Thoracic aorta (tissue), 1 donor: ENCODE results near the genes SAG, UGT1A3 and UGT1A1.

GRCh38 chr2:233200927-233201283 lies 50.6 kb upstream of the ATG16L1 start:
- RAMPAGE, long total RNA = no peak

- RAMPAGE, long total RNA = no peak
These were observed 13.3 kb downstream of the ATG16L1 start for GRCh38 chr2:233264743-233265166.

- RAMPAGE, long total RNA = no peak
These were observed at the start of gene SAG for GRCh38 chr2:233307616-233308080. Gene SAG, plus strand, starts transcription at chr2:233307816.

DNA sequence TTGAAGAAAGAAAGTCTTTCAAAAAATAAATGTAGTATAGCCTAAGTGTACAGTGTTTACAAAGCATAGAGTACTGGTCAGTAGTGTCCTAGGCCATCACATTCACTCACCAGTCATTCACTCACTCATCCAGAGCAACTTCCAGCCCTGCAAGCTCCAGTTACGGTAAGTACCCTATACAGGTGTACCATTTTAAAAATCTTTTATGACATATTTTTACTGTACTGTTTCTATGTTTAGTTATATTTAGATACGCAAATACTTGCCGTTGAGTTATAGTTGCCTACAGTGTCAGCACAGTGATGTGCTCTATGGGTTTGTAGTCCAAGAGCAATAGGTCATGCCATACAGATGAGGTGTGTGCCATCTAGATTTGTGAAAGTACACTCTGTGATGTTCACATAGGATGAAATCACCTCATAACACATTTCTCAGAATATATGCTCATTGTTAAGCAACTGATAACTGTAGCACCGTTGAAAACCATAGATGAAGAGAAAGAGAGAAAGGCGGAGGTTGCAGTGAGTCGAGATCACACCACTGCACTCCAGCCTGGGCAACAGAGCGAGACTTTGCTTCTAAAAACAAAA lies 9.3 kb downstream of the DGKD start:
- RAMPAGE, long total RNA = no peak

GRCh38 chr2:233414813-233415647 lies 60.7 kb downstream of the DGKD start:
- RAMPAGE, long total RNA = no peak

GRCh38 chr2:233447880-233448625 lies 93.8 kb downstream of the DGKD start:
- RAMPAGE, long total RNA = no peak

DNA sequence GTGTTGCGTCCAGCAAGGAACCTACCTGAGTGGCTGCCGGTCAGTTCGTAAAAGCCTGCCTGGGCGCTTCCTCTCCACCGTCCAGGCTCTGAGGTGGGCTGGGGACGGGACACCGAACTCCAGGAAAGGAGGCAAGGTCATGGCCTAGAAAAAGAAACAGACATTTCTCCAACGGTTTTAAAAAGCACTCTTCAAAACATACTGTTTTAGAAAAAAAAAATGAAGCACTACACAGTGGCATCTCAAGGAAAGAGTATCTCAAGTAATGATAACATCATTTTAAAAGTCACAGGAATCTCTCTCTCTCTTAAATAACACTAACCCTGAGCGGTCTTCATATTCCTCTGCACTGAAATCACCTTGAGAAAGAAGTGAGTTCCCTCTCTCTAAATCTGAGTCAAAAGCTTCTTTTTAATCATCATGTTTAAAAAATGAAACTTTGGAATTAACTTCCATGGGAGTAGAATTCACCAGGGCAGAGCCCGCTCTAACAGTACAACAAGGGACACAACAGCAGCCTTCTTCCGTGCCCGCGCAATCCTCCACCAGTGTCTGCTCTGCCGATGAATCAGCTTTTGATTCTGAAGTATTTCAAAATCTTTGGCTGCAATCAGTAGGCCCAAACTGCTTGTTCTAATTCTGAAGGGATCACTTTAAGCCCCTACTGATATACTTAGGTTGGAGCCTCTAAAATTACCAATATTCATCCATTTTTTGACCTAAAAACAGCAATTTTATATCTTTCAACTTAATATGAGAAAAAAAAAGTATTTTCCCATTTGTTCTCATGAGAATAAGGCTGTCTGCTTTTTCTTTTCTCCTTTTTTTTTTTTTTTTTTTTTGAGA lies 77.0 kb downstream of the USP40 start:
- RAMPAGE, long total RNA = no peak

DNA sequence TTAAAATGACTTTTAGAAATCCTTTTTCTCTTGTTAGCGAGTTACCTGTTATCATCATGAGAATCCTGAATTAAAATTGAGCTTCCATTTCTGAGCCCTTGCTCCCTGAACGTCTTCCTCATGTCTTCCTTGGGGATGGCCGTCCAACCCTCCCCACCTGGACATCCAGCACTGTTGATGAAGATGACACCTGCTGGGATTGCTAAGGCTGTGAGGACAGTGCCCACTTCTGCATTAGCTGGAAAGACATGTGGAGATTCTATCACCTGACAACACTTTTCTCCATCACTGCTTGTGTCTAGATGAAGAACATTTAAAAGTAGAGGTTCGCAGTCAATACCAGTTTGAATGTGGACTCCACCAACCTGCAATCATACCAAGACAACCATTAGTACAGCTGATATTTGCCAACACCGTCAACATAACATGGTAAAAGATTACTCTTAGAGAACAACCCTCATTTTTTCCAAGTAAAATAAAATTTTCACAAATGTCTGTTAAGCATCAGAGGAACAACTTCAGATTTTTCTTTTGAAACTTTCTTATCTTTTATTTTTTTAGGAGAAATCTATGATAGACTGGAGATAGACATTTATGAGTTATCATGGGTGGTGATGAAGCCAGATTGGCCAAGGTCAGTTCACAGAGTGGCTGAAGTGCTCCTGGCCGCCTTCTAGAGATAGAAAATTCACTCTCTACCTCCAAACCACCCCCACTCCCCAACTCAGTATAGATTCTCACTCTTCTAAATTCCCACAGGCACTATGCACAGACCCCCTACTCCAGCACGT lies 43.3 kb downstream of the USP40 start:
- RAMPAGE, long total RNA = start-site peak on the minus strand centred at position 328 of the sequence, 175 bp wide, 12 reads

GRCh38 chr2:233728297-233729273 lies at the start of gene UGT1A3:
Gene UGT1A3, plus strand, starts transcription at chr2:233729042.
- RAMPAGE, long total RNA = no peak

DNA sequence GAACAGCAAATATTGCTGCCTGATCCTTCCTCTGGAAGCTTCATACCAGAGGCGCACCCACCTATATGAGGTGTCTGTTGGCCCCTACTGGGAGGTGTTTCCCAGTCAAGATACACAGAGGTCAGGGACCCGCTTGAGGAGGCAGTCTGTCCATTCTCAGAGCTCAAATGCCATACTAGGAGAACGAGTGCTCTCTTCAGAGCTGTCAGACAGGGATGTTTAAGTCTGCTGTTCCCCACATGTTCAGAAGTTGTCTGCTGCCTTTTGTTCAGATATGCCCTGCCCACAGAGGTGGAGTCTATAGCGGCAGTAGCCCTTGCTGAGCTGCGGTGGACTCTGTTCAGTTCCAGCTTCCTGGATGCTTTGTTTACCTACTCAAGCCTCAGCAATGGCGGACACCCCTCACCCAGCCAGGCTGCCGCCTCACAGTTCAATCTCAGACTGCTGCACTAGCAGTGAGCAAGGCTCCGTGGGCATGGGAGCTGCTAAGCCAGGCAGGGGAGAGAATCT lies 8.1 kb downstream of the UGT1A3 start:
- RAMPAGE, long total RNA = no peak

DNA sequence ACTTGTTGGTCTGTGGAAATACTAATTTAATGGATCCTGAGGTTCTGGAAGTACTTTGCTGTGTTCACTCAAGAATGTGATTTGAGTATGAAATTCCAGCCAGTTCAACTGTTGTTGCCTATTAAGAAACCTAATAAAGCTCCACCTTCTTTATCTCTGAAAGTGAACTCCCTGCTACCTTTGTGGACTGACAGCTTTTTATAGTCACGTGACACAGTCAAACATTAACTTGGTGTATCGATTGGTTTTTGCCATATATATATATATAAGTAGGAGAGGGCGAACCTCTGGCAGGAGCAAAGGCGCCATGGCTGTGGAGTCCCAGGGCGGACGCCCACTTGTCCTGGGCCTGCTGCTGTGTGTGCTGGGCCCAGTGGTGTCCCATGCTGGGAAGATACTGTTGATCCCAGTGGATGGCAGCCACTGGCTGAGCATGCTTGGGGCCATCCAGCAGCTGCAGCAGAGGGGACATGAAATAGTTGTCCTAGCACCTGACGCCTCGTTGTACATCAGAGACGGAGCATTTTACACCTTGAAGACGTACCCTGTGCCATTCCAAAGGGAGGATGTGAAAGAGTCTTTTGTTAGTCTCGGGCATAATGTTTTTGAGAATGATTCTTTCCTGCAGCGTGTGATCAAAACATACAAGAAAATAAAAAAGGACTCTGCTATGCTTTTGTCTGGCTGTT lies at the start of gene UGT1A1:
TSS of gene UGT1A1 (plus strand) at position 290 of the 689 bp plus-strand sequence.
- RAMPAGE, long total RNA = no peak

- RAMPAGE, long total RNA = no peak
These were observed 6.3 kb downstream of the UGT1A1 start for GRCh38 chr2:233766239-233766860.

GRCh38 chr2:234081929-234082930 lies 31.7 kb downstream of the SPP2 start:
- RAMPAGE, long total RNA = no peak

DNA sequence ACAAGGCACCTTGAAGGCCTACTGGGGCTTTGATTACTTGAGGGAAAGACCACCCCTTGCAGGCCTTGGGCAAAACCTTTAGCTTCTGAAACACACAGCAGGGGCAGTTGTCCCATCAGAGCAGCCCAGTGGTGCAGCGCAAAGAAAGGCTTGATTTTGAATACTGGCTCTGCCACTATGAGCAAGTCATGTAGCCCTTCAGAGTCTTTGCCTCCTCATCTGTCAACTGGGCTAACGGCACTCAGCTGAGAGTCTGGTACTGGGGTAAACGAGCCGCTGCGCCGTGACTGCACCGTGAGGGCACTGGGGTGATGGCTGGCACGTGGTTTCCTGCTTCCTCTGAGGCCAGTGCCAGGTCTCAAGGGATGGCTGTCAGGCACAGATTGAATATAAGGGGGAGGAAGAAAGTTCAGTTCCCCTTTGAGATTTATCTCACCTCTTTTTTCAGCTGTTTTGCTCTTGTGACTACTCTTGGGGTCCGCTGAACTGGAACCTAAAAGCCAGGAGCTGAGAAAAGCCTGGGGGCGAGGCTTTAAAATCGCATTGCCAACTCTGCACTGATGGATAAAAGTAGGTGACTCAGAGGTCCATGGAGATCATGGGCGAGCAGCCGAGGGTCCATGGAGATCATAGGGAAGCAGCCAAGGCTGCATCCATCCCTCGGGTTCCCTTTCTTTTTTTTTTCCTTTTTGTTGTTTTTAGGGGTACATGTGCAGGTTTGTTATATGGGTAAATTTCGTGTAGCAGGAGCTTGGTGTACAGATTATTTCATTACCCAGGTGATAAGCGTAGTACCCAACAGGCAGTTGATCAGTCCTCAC lies 114.1 kb downstream of the SPP2 start:
- RAMPAGE, long total RNA = no peak

GRCh38 chr2:234168557-234169048 lies 118.1 kb downstream of the SPP2 start:
- RAMPAGE, long total RNA = no peak

GRCh38 chr2:234290393-234291467 lies 206.2 kb downstream of the ARL4C start:
- RAMPAGE, long total RNA = no peak

- RAMPAGE, long total RNA = no peak
These were observed 58.9 kb downstream of the ARL4C start for GRCh38 chr2:234437377-234438894.

- RAMPAGE, long total RNA = no peak
These were observed 37.3 kb downstream of the ARL4C start for GRCh38 chr2:234459494-234459992.

- RAMPAGE, long total RNA = no peak
These were observed 3.8 kb downstream of the ARL4C start for GRCh38 chr2:234493127-234493528.

DNA sequence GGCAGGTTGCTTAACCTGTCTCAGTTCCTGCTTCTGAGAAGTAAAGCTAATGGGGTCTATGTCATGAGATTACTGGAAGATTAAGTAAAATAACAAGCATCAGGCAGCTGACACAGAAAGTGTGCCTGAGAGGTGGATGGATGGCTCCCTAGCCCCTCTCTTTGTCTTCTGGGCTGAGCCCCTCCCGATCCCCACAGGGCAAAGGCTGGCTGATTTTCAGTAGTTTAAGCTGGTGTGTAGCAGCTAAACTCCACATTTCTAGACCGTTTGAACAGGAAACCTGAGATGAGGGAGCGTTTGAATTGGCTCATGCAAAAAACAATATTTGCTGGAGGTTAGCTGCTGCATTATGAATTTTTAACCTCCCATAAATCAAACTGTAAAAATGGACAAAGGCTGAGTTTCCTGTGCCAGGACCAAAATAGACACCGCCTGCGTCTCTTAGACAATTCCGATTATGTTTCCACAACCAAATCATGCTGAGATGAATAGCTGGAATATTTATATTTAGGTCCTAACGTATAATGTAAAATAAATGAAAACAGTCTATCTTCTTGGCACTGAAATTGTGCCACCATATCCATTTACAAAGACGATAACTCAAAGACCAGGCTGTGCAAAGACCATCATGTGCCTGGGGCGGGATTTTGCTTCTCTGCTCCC lies 194.0 kb upstream of the ARL4C start:
- RAMPAGE, long total RNA = no peak